Placental epithelial cell (primary cell): ENCODE data around the genes TAF1D, IZUMO1R and AMOTL1.

GRCh38 chr11:93444346-93445197 lies 98.6 kb downstream of the SMCO4 start:
- CAGE, long polyA plus RNA = no peak

GRCh38 chr11:93528117-93528576 lies 15.0 kb downstream of the SMCO4 start:
- CAGE, long polyA plus RNA = no peak

DNA sequence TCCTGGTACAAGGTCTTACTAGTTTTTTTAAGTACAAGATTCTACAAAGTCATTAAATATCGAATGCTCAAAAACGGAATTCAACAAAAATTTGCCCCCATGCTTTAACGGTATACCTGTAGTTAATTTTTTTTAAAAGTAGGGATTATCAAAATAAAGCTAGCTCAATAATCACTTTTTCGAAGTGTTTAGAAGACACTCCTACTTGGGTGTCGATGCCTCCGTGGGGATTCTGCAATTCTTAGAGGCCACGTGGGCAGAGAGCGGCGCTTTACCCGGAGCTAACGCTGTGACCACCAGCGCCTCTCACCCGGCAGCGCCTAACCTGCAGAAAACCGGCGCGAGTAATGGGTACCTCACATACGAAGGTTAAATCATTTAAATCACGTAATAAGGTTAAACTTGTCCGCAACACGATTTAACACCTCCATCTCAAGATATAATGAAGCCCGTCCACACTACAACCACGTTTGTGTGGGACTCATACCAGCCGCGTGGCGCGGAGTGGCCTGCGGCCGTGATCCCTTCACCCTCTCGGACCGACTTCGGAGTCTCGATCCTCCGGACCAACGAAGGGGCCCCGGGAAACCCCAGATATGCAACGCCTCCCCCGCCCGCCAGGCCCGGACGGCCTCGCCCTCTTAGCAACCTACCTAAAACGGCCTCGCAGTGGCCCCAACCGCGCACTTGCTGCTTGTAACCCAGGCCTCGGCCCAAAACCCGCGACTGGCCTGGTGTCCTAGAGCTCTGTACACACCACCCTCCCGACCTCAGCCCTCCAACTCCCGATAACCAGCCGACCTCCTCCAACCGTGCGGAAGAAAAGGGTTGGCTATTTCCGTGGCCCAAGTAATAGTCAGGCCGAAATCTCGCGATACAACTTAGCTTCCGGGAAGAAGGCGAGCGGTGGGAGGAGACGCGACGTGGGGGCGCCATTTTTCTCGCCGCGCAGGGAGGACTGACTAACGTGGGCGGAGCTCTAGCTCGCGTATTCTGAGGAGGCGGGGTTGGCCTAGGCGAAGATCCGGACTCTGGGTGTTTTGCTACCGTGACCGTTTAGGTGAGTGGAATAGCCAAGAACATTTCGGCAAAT lies at the start of gene TAF1D:
TSS of gene TAF1D (minus strand) at position 827 of the 1,093 bp plus-strand sequence.
- CAGE, long polyA plus RNA = no peak

GRCh38 chr11:93849672-93850331 lies 616 bp downstream of the VSTM5 start:
- CAGE, long polyA plus RNA = no peak

- CAGE, long polyA plus RNA = no peak
Measured at GRCh38 chr11:94129804-94130022, 1.1 kb downstream of the PANX1 start.

DNA sequence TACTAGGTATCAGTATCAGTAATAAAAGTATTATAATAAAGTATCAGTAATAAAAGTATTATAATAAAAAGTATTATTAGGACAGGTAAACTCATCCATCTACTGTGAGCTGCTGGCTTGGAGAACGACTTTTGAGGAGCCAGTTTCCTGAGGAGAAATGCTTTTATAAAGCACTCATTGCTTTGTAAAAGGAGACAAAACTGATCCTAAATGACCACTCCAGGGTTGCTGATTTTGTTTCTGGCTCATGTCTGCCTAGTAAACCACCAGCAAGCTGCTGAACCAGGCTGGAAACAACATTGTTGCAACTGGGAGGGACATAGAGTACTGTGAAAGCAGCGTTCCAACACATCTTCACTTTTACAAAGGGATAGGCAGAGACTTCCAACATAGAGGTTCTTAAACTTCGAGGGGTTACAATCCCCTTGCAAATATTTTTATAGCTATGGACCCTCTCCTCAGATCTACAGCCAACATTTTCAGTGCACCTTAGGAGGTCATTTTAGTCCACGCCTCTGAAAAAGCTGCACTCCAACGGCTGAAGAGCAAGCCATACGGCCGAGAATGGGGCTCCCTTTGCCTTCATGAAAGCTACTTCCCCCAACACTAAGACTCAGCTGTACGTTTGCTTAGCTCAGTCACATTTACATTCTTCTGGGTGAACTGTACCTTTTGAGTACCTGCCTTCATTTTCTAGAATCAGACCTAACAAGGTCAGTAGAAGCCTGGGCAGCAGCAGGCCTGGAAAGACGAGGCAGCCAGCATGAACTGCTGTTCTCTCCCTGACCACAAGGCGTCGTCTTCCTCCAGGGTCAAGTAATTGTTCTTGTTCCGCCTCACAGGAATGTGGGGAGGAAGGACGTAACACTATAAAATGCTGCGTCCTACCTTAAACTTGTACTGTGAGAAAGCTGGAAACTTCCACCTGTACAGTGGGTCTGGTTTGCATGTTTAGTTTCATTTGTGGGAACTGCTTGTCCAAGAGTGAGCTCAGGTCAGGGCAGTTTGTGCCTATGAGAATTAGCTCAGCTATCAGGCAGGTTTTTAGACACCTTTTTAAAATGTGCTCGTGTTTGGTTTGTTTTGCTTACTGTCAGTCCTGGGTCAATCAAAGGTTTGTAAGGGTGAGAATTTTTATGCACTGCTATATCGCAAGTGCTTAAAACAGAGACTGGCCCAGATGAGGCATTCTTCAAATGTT lies 54.9 kb downstream of the PANX1 start:
- CAGE, long polyA plus RNA = no peak

GRCh38 chr11:94304429-94304833 lies at the start of gene IZUMO1R:
Gene IZUMO1R, plus strand, starts transcription at chr11:94304580.
- CAGE, long polyA plus RNA = no peak

DNA sequence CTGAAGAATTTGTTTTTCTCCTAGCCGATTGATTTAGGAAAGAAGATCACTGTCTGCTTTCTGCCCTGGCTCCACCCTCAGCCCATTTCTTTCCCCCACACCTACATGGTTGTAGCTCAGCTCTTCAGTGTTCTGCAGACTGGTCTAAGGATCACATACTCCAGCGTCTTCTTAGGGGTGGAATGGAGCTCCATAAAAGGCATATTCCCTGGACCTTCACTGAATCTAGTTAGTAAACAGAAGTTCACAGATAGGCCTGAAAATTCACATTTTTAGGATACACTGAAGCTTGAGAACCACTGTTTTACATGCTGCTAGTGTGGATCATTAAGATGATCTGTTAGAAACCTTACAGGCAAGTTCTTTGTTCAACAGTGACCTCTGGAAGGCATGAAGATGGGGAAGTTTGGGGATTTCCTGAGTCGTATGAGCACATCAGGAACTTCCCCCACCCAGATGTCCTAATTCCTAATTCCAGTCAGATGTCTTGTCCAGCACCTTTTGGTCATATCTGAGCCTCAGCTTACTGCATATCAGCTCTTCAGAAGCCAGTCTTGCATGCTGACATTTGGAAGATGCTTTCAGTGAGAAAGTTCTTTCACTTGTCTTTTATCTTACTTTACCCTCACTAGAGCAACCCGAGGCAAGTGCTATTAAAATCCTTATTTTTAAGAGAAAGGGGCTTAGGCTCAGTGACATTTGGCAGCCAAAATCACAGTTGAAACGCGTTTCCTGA lies 16.9 kb downstream of the PIWIL4 start:
- CAGE, long polyA plus RNA = no peak

- CAGE, long polyA plus RNA = no peak
Measured at GRCh38 chr11:94602588-94603323, 35.6 kb downstream of the PIWIL4 start.

DNA sequence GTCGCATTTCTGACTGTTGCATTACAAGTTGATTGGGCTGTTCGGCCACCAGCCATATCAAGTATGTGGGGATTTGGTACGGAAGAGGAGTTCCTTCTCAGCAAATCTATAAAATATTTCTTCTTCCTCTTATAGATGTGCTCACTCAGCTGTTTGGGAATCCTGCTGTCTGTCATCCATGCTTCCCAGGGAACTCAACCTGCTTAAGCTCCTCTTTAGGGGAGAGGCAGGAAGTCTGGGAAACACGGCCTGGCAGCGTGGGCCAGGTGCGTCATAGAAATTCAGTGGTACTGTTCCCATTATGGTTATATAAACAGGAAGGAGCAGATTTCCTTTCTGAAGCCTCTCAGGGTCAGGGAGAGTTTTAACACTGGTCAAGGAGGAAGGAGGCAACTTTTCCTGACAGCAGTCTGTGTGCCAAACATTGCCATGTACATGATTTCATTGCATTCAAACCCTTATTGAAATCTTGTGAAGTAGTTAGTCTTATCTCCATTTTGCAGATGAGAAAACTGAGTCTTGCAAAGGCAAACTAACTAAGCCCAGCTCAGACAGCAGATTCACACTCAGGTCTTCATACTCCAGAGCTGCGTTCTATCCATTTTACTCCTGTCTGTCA lies 35.5 kb upstream of the AMOTL1 start:
- CAGE, long polyA plus RNA = no peak

GRCh38 chr11:94750489-94751239 lies 17.5 kb upstream of the AMOTL1 start:
- CAGE, long polyA plus RNA = no peak

DNA sequence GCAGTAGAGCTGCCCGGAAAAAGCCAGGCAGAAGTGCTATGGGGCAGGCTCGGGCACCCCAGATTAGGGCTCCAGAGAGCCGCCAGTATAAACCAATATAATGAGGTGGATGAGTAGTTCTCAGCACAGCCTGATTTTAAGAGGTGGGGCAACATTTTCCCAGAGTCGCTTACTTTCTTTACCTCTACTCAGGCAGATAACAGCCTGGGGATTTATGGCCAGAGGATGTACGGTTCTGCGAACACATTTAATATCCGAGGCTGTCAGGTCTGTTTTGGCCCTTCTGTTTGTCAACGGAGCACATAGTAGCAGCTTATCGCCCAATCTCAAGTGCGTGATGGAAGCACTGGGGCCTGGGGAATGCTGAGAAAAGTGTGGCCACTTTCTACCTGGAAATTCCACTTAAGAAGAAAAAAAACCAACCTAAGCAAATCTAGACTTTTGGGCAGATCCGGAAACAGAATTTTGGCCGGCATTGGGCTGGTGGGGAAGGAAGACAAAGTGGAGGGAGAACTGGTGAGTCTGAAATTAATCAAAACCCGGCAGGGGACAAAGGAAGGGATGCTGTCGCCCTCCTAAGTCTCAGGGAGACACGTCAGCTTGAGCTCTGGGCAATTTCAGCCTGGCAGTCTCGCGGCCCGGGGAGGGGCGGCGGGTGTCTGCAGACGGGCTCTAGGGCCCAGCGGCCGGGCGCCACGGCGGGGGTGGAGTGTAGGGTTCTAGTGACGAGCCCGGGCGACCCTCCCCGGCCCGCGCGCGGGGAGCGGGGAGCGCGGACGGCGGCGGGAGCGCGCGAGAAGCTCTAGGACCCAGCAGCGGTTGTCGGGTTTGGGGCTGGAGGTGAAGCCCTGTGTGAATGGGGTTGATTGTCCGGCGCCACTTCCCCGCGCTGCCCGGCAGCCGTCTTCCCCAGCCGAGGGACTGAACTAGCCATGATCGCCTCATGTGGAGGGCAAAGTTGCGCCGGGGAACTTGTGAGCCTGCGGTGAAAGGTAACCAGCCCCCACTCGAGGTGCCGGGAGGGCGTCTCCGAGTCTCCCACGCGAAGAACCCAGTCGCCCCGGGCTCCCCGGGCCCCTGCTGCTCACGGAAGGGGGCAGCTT lies at the start of gene AMOTL1:
TSS of gene AMOTL1 (plus strand) at position 788 of the 1,103 bp plus-strand sequence.
- CAGE, long polyA plus RNA = no peak

- CAGE, long polyA plus RNA = no peak
Measured at GRCh38 chr11:94795828-94796292, 27.7 kb downstream of the AMOTL1 start.

DNA sequence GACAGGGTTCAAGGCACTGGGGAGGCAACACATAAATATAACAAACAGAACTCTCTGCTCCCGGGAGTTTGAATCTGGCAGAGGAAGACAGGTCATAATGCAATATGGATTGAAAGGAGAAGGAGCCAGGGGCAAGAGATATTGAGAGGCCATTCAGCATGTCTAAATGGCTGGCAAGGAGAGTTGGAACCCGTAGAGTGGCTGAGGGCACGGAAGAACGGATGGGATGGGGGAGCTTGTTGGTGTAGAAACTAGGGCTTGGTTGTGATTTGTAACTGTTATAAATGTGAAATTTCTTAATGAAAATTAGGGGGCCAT lies 28.2 kb downstream of the AMOTL1 start:
- CAGE, long polyA plus RNA = no peak

DNA sequence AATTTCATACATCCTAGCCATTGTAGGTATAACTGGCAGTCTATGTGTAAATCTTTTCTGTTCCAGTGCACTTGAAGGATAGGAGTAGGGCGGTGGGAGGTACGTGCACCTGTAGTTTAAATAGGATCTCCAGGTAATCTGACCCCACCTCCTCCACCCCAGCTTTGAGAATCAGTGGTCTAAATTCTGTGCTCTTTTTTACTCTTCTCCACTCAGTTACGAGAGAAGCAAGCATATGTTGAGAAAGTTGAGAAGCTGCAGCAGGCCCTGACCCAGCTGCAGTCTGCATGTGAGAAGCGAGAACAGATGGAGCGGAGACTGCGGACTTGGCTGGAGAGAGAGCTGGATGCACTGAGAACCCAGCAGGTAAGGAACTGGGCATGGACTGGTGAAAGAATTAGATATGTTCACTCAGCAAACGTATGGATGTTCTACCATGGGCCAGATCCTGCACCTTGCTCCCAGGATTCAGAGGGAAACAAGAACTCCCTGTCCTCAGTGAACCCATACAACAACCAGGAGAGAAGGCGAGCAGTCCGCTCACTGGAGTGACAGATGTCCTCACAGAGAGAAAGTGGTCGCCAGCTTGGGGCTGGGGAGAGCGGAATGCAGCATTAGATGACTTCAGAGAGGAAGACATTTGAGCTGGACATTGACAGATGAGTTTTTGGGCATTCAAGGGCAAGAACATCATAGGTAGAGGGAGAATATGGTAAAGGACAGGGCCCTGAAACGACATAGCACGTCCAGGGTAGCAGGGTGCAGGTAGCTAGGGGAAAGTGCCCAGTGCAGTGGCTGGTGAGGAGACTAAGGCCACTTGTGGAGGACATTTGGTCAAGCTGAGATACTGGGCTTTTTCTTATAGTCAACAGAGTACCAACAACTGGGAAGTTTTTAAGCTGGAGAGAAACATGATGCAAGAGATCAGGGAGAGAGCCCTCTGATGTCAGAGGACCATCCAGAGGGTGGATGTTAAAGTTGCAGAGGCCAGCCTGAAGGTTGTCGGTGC lies 85.9 kb downstream of the AMOTL1 start:
- CAGE, long polyA plus RNA = no peak

DNA sequence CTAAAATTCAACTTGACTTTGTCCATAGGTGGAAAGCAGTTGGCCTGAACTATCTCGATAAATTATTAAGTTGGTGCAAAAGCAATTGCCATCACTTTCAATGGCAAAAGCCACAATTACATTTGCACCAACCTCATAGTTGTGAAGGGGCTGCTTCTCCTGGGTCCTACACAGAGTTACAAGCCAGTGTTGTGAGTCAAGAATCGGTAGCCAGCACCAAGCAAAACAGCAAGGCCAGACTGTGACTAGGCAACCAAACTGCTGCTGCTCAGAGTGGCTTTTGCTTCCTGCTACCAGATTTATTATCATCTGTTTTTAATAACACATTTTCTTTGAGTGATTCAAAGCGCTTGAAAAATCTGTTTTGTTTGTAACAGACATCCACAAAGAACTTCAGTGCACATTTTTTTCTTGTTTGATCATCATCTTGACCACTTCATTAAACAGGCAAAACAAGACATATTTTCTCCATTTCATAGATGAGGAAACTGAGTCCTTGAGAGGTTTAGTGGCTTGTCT lies 40.2 kb downstream of the CWC15 start:
- CAGE, long polyA plus RNA = no peak

GRCh38 chr11:95129333-95129961 lies 39.8 kb downstream of the ENDOD1 start:
- CAGE, long polyA plus RNA = no peak

DNA sequence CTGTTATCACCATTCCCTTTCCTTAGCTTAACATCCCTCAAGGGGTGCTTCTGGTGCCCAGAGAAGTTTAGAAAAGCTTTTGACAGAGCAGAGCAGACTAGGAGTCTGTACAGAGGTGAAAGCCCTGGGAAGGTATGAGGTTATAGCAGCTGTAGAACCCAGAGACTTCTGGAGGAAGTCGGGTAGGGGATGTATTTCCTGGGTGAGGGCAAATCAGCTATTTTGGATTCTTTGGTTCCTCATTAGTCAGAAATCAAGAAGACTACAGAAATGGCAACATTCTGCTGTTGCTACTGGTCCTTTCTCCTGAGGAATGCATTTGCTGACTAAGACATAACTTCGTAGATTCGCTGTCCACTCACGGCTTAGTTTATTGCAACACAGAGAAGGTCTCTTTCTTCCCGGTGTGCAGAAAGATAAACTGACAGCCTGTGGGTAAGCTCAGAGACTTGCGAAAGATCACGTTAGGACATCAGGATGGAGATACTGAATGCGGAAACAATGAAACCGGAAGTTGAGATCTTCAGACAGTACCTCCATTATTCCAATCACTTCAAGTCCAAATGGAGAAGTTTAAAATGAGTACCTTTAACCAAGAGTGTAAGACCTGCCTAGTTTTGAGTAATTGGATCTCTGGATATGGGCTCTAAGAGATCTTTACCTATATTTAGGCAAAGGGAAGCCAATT lies 25.4 kb upstream of the SESN3 start:
- CAGE, long polyA plus RNA = no peak

DNA sequence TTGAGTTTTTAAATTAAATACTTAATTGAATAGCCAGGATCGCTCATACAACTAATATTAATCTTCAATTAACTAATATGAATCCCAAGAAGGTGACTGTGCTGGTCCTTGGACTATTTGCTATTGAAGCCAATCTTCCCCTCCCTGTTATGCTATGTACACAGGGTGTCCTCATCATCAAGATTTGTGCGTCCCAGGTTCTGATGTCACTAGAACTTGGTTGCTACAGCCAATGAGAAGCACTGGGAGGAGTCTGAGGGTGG lies 212.2 kb upstream of the SESN3 start:
- CAGE, long polyA plus RNA = no peak

DNA sequence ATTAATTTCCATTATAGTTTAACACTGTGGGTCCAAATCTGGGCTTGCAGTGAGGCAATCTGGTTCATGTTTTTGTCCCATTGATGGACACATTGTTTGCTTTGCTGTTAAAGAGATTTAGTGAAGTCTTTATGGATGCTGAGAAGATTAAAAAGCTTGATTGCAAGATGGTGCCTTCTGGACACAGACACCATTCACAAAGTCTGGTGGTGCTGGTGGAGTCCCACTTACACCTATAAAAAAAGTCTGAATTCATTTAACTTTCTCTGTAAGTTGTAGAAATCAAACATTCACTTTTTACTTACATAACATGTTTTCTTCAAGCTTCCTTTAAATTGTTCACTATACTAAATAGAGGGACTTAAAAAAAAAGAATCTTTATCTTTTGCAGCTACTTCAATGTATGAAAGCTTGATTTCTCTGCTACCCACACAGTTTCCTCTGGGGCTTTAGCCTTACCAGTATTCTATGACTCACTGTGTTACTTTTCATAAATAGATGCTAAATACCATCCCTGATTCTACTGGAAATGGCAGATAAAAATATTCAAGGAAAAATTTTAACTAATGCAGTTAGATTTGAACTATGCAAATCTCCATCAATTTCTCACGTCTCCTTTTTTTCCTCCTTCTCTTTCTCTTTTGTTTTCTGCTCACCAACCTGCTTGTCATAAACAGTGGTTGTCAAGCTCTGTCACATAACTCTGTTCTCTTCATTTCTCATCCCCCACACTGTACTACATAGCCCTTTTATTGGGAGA lies 89.8 kb downstream of the FAM76B start:
- CAGE, long polyA plus RNA = no peak